ENCODE results near the gene RPS27L.

- PRO-cap: no peak
These were observed 287.2 kb upstream of the TPM1 start for GRCh38 chr15:62755263-62755829.

GRCh38 chr15:62816053-62816636 lies 226.4 kb upstream of the TPM1 start:
- PRO-cap: no peak

- PRO-cap: no peak
These were observed 200.5 kb upstream of the TPM1 start for GRCh38 chr15:62841921-62842651.

GRCh38 chr15:62874845-62875718 lies 167.5 kb upstream of the TPM1 start:
- PRO-cap: no peak

- PRO-cap: no peak
These were observed 733 bp upstream of the TPM1 start for GRCh38 chr15:63041707-63042320.

GRCh38 chr15:63051144-63051806 lies 8.7 kb downstream of the TPM1 start:
- PRO-cap: no peak

DNA sequence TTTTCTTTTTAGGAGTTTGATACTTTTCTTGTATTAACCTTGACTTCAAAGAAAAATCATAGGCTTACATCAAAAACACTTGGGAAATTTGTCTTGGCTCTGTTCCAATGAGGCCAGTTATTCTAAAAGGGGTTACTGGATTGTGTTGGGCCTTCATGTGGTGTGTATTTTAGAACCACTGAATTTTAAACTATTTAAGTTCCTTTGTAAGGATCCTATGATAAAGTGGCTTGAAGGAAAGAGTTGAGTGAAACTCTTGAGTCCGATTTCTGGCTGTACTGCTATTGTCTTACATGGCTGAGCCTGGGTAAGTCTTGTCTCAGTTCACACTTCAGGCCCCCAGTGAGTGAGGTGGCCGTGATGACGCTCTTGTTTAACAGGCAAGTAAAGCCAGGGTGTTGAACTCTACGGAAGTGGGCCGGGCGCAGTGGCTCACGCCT lies 13.4 kb downstream of the TPM1 start:
- PRO-cap: no peak

DNA sequence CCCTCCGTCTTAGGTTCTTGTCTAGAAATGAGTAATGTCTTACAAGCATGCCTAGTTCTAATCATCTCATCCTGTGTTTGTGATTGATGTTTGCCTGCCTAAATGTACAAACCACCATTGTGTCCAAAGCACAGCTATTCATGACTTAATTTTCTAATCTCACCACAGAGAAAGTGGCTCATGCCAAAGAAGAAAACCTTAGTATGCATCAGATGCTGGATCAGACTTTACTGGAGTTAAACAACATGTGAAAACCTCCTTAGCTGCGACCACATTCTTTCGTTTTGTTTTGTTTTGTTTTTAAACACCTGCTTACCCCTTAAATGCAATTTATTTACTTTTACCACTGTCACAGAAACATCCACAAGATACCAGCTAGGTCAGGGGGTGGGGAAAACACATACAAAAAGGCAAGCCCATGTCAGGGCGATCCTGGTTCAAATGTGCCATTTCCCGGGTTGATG lies 28.4 kb downstream of the TPM1 start:
- PRO-cap: no peak

GRCh38 chr15:63076319-63076994 lies 33.9 kb downstream of the TPM1 start:
- PRO-cap: no peak

DNA sequence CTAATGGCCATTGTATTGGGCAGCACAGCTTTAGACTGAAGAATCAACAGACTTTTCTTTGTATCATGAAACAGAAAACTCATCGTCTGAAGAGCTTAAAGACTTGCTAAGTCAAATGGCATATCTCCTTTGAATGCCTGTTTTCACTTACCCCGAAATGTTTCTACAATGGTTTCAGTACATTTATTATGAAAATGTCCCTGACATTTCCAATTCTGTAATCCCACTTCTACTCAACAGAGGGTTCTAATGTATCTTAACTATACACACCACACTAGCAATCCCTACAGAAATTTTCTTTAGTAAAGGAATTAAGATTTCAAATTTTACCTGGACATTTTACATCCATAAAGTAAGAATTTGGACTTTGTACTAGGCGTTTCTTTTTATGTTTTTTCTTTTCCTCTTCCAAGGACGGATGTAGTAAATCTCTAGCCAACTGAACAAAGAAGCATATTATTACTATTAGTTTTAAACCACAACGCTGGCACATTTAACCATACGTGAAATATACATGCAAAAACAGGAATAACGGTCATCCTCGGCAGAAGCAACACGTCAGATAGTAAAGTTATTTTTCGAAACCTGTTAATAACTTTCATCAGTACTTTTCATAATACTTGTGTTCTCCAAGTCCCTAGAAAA lies 1.1 kb downstream of the RPS27L start:
- PRO-cap: no peak

DNA sequence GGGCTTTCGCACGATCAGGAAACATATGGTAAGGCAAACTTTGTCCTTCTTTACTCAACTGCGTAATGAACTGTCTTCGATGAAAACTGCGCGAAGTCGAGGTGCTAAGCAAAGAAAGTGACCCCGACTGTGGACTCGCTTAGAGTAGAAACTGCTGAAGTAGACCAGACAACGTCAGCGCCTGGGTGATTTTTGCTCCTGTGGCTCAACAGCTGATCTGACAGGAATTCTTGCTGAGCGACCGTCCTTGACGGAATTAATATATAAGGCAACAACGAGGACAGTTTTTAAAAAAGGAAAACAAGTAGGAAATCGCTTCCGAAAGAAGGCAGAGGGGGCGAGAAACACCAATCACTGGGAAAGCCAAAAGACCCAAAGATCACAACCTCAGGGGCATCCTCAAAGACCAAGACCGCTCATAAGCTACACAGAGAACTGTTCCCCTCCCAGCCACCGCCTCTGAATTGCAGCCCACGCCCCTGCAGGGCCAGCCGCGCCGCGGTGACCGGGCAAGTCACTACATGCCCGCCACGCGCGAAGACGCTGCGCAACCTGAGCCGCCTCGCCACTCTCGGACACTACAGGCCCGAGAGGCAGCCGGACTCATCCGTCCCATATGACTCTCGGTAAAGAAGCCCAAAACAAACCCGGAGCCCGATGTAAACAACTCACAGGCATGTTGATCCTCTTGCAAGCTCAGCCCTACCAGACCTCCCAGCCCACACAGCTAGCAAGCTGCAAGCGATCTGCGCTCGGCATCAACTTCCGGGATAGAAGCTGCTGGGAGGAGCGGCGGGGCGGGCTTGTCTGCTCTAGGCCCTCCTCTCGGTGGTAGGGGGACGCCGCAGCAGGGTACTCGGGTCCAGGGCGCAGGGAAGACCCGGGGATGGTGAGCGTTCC lies at the start of gene RPS27L:
Gene RPS27L (minus strand): TSS at position 750 of the 900 bp plus-strand sequence.
- PRO-cap: bidirectional peak, plus-strand start at position 382 of the sequence, minus-strand start at position 131 of the sequence; bidirectional peak, plus-strand start at position 517 of the sequence, minus-strand start at position 466 of the sequence; bidirectional peak, plus-strand start at position 850 of the sequence, minus-strand start at position 725 of the sequence

GRCh38 chr15:63232369-63232876 lies 43.0 kb downstream of the RAB8B start:
- PRO-cap: no peak

DNA sequence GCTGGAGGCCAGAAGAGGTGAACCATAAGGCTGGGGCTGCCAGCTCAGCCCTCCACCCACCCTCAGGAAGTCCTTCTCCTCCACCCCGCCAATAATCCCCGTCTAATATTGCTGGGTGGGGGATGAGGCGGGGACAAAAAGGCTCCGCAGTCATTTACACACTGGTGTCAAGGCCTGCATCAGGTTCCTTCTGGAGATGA lies 27.0 kb downstream of the CA12 start:
- PRO-cap: no peak

DNA sequence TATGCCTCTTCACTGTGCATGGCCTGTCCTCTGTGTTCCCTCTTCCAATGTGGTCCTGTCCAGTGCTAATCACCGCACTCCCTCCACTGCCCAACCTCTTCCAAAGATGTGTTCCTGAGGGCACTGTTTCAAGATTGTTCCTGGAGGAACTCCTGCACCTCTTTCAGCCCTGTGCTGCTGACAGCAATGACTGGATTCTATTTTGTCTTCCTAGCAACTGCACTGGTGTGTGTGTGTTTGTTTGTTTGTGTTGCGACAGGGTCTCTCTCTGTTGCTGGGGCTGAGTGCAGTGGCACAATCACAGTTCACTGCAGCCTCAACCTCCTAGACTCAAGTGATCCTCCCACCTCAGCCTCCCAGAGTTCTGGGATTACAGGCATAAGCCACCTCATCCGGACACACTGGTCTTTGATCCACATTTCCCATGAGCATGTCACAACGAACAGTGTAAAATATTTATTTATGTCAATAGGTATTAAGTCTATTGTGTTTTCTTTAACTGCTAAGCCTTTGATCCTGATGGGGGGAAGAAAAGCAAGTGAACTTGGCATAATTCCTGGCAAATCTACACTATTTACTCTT lies 16.8 kb downstream of the CA12 start:
- PRO-cap: no peak

DNA sequence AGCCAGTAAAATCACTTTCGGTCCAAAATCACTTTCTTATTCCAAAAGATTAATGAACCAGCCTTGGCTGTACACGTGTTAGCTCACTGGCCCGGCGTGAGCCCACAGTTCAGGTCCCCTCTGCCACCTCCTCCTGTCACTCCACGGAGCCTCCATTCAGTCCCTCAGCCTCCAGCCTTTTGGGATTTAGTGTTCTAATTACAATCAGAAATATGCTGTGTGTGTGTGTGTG lies 934 bp downstream of the CA12 start:
- PRO-cap: no peak

GRCh38 chr15:63490113-63490616 lies 14.2 kb upstream of the USP3 start:
- PRO-cap: no peak

DNA sequence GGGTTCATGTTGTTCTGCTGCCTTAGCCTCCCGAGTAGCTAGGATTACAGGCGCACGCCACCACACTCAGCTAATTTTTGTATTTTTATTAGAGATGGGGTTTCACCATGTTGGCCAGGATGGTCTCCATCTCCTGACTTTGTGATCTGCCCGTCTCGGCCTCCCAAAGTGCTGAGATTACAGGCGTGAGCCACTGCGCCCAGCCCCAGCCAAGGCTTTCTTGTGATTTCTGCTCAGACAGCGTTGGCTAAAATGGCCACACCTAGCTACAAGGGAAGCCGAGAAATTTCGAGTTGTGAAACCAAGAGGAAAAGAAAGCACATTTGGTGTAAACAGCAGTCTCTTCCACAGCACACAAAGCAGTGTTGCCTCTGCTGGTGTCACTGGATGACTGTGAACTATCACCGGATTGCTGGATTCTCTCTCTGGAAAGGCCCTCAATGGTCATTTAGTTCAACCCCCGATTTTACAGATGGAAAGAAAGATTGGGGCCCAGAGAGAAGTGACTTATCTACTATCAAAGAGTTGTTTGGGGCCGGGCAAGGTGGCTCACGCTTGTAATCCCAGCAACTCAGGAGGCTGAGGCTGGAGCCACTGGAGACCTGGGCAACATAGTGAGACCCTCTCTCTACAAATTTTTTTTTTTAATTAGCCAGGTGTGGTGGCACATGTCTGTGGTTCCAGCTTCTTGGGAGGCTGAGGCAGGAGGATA lies 5.5 kb upstream of the USP3 start:
- PRO-cap: no peak

- PRO-cap: no peak
These were observed 4.2 kb upstream of the USP3 start for GRCh38 chr15:63500203-63500663.

DNA sequence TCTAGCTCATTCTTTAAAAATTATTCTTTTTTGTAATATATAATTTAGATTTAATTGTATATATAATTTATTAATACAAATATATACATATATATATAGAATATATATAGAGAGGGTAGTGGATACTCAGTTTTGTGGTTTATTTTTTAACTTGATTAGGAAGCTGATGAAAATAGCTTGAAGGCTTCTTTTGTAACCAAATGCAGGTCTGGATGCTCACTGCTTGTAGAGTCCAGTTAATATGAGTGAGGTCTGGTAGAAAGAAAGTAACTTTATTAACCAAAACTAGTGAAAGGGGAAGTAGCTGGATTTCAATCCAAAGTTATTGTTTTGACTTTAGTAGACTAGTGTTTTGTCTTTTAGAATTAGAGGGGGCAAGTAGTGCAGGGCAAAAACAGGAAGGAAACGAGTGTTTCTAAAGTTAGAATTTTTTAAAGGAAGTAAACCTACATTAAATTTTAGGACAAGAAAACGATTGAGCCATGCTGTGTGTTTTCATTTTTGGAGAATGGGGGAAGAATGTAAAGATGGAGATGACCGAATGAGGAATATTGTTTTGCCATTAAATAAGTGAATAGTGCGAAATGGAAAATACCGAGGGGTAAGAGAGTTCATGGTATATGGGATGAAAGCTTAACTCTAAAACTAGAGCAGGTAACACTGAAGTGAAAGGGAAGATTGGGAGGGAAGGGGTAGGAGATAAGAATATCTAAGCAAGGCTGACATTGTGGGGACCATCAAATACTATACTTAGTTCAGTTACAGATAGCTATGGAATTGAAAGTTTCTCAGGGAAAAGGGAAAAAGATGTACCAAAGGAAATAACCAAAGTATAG lies 40.0 kb downstream of the USP3 start:
- PRO-cap: no peak

GRCh38 chr15:63550769-63551588 lies 46.2 kb upstream of the FBXL22 start:
- PRO-cap: no peak

All from NALM6 (cell line).